Retinal pigment epithelial cell (primary cell): ENCODE data around the genes ZNF614, ZNF28 and ERVV-1.

DNA sequence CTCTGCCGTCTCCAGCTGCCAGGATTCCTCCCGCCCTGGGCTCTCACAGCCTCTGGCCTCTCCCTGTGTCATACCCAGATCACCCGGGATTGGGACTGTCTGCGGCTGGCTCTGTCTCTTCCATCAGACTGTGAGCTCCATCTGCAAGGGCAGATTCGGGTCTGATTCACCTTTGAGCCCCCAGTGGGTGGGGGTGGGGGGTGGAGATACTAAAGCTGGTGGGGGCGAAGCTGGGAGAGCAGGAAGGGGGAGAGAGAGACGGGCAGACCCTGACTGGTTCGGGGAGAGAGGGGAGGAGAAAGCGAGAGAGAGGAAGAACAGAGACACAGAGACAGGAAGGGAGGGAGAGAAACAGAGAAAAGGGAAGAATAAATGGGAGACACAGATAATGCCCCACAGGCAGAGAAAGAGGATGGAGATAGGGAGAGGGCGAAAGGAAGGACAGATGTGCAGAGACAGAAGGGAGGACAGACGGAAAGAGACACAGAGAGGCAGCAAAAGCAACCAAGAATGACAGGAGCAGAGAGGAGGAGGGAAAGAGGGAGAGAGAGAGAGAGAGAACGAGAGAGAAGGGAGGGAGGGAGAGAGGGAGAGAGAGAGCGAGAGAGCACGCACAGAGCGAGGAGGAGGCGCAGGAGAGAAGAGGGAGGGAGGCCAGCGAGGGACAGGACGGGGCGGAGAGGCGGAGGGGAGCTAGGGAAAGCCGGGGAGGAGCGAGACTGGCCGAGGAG is 4.6 kb upstream of the SPACA6 start:
- RRBS, result no CpG with 5 or more reads among the region's 23 CpGs

DNA sequence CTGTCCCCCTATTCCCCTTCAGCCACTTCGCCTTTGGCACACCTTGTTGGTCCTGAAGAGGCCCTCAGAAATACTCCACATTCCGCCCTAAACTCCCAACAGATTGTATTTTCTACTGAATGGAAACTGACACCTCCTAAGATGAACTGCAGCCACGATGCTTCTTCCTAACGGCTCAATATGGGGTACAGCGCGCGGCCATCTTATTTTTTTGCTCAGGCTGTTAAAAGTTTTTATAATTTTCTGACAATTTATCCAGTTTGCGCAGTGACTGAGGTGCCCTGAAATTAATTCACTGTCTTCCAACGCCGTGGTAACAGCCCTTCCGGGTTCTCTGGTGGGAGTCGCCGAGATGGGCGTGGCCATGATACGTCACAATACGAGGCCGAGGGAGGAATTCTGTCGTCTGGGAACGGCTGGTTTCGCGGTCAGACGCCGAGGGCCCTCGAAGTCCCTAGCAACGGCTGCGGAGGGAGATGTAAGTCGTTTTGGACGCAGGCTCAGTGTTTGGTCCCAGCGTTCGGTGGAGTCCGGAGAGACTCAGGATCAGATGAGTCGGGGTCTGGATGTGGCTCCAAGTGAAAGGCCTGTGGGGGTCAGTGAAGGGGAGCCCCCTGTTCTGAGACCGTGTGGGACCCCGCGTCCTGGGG is 21.6 kb downstream of the ZNF613 start:
- RRBS, result no CpG with 5 or more reads among the region's 35 CpGs

GRCh38 chr19:52027875-52028816 is at the start of gene ZNF614:
Gene ZNF614, minus strand, starts transcription at chr19:52028379.
- RRBS, result under 1% methylated on average over 7 of the region's 56 CpGs

- RRBS, result under 1% methylated on average over 7 of the region's 40 CpGs
These were observed 779 bp downstream of the ZNF841 start for GRCh38 chr19:52094436-52095536.

GRCh38 chr19:52115638-52116346 is 20.2 kb upstream of the ZNF841 start:
- RRBS, result no CpG with 5 or more reads among the region's 12 CpGs

DNA sequence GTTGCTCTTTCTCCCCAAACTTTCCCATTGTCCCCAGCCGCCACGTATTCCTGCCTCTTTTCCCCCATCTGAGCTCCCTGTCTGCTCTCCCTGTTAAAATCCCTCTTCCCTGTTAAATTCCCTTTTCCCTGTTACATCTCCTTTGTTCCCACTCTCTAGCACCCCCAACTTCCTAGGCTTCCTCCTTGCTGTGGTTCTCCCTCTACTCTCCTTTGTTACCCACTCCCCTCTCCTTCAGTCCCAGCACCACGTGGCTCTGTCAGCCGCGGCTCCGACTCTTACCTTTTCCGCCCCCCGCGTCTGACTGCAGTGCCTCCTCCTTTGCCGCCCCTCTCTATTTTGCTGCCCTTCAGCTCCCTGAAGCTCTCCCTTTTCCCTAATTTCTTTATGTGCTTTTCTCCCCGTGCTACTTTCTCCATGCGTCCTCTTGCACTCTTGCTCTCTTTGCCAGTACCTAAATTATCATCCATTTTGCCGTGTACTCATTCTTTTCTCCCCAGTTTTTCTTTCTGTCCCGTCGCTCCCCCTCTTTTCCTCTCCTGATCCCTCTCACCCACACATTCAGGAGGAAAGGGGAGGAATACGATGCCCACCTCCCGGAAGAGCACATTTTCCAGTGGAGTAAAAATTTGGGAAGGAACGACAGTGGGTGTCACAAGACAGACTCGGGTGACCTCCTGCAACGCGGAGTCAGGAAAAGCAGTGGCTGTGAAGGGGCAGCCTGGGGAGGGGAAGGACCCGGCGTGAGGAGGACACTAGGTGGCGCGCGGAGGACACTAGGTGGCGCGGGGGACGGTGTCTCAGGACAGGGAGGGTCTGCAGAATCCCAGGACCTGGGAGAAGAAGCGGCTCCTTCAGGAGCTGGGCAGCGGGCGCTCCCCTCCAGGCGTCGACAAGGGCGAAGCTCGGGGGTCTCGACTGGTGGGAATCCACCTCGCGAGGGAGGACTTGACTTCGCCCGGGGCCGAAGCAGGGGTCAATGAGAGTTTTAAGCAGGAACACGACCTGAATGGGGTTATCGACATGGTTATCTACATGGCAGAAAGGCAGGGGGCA is 788 bp downstream of the ZNF616 start:
- RRBS, result no CpG with 5 or more reads among the region's 44 CpGs

DNA sequence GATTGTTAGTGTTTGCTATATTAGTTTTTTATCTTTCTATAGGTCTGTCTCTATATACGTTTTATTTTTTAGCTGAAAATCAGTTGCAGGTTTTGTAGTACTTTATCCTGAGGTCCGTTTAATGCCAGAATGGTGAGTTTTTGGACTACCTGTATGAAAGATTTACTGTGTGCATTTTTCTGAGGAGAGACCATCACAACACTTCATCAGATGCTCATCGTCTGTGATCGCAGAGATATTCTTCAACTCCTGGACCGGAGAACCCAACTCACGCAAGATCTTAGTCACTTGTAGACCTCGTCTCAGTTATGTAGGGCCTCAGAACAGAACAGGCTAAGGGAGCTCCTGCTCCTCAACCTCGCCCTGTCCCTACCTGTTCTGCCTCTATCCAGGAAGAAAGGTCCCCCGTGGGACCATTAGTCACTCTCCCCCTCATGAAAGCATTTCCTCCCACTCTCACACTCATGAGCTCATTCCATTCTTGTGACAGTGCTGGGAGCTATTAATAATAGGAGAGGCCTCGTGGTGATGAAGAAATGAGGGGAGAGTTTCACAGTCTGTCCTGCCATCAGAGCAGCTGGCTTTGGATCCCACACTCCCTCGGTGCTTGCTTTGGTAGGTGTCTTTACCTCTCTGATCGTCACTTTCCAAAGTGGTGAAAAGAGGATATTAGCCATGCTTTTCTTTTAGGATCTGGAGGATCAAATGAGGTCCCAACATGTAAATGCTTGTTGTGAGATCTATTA is 10.1 kb downstream of the PPP2R1A start:
- RRBS, result no CpG with 5 or more reads among the region's 12 CpGs

GRCh38 chr19:52203735-52204058 is 13.8 kb downstream of the PPP2R1A start:
- RRBS, result no CpG with 5 or more reads among the region's 3 CpGs

- RRBS, result no CpG with 5 or more reads among the region's 6 CpGs
These were observed 37.8 kb downstream of the PPP2R1A start for GRCh38 chr19:52227720-52228075.

- RRBS, result no CpG with 5 or more reads among the region's 7 CpGs
These were observed 33.9 kb upstream of the ZNF766 start for GRCh38 chr19:52235413-52235945.

- RRBS, result no CpG with 5 or more reads among the region's 7 CpGs
These were observed 217 bp upstream of the ZNF766 start for GRCh38 chr19:52269248-52269492.

DNA sequence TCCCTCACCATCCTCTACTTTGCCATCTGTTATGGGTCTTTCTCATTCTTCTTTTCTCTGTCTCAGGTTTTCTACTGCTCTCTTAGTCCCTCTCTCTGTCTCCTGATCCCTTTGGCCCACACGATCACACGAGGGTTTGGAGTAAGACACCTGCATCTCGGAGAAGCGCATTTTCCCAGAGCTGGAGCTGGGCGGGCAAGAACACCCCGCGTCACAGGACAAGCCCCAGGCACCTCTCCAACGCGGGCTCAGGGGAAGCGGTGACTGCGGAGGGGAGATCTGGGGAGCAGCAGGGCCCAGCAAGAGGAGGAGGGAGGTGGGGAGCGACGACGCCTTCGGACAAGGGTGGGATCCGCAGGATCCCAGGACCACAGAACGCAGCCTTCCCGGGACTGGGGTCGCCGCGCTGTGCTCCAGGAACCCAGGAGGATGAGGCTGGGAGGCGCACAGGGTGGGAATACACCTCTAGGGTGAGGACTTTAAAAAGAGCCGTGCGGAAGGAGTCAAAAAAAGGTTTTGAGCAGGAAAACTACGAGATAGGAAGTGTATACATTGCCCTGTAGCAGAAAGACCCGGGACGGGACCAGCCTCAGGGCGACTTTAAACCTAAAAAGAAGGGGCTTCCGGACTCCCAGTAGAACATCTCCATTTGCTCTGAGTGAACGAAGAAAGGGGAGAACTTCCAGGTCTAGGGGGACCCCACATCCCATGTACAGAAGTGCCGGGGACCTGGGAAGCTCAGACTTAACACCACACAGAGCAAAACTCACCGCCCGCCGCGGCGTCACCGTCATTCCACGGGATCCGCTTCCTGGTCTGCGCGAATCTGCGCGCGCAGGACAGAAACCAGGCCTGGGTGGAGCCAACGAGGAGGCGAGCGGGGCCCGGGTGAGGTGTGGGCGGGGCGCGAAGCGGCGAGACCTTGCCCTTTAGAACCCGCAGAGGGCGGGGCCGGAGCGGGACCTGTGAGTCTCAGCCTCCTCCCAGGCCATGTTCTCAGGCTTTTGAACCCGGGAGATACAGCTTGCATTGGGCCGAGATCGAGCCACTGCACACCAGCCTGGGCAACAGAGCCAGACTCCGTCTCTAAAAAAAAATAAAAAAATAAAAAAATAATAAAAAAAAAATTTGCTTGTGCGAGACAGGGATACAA is at the start of gene ZNF28:
TSS of gene ZNF28 (minus strand) at position 818 of the 1,153 bp plus-strand sequence.
- RRBS, result 2% methylated on average over 3 of the region's 62 CpGs

GRCh38 chr19:52856831-52857433 is 487 bp downstream of the ZNF468 start:
- RRBS, result no CpG with 5 or more reads among the region's 32 CpGs

DNA sequence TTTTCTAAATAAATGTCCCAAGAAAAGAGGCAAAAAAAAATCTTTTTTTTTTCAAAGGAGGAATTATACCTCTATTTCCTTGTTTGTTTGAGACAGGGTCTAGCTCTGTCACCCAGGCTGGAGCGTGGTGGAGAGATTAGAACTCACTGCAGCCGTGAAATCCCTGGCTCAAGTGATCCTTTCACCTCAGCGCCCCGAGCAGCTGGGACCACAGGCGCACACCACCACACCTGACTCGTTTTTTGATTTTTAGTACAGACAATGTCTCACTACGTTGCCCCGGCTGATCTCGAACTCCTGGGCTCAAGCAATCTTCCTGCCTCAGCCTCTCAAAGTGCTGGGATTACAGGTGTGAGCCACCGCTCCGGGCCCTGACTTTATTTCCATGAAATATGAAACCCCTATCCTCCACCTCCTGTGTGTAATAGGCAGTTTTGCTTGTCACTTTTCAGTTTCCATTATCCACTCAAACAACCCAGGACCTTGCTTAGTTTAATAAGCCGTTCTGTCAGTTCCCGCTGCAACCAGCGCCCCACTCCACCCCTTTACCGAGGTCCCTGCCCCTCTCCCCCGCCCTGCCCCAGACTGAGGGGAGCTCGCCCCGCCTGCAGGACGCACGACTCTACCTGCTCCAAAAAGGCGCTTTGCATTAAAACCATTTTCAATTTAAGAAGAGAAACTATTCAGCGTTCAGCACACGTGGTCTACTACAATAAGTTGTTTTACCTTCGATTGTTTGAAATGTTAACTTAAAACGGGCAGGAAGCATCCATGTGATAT is 16.9 kb downstream of the ZNF816 start:
- RRBS, result no CpG with 5 or more reads among the region's 25 CpGs

DNA sequence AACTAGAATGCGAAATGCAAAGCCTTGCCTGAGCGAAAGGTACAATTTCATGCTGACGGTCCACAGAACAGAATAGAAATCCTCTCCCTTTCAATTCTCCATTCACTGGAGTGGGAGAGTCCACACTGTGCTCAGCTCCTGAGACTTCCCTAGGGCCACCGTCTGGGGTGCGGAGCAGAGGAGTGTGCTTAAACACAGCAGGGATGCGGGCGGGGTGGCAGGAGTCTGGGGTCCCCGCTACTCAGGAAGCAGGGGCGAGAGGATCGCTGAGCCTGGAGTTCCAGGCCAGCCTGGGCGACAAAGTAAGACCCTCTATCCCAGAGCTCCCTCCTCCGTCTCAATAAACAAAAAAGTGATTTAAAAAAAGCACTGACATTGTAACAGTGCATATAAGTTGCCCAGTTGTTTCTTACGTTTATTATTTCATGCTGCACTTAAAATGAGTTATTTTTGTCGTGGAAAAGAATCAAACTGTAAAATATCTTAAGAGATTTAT is 626 bp upstream of the ZNF816 start:
- RRBS, result no CpG with 5 or more reads among the region's 14 CpGs

GRCh38 chr19:53007196-53007846 is 6.4 kb upstream of the ERVV-1 start:
- RRBS, result no CpG with 5 or more reads among the region's 10 CpGs

GRCh38 chr19:53013588-53014140 is at the start of gene ERVV-1:
Gene ERVV-1, plus strand, starts transcription at chr19:53013921.
- RRBS, result no CpG with 5 or more reads among the region's 7 CpGs

DNA sequence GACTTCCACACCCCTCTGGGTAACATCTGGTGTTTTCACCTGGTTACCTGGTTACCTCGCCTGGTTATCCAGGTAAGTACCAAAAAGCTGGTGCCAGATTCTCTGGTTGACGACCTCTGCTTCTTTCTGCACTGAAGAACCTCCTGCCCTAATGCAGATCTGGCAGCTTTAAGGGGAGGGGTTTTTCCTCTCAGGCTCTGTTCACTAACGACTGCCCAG is 256 bp downstream of the ERVV-2 start:
- RRBS, result no CpG with 5 or more reads among the region's 3 CpGs

- RRBS, result no CpG with 5 or more reads among the region's 2 CpGs
These were observed 28.2 kb downstream of the ZNF160 start for GRCh38 chr19:53075023-53075328.

DNA sequence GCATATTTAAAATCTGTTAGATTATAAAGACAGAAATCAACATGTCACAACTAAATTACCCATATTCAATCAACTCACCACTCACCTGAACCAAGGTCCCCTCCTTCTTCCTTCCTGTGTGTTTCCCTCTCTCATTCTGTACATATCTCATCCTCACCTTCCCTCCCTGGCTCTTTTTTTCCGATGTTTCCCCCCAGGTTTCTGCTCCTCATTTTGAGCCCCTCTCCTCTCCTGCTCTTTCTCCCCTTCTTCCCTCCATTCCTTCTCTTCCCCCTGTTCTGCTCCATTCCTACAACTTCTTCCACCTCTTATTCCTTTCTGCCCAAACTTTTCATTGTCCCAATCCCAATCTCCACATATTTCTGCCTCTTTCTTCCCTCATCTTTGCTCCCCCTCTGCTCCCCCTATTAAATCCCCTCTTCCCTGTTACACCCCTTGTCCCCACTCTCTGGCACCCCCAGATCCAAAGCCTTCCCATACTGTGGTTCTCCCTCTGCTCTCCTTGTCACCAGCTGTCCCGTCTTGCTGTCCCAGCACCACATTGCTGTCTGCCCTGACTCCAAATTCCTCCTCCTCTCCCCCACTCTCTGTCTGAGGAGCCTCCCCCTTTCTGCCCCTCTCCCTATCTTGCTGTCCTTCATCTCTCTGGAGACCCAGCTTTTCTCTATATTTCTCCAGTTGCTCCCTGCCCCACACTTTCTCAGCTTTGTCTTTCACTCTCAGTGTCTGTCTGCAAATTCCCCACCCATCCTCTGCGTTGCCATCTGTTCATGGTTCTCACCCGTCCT is 13.4 kb downstream of the ZNF160 start:
- RRBS, result no CpG with 5 or more reads among the region's 4 CpGs